Measurements from ENCODE around the genes LY6G5B, SLC44A4, C2 and NELFE.

DNA sequence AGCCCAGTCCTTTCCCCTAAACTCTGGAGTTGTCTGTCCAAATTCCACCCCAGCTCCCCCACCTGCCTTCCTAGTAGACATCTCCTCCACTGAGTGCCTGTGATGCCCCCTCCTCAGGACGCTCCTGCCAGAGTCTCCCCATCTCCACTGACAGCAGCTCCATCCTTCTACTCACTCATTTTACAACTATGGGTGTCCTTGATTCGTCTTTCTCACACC lies 4.9 kb downstream of the HLA-B start:
- PRO-cap, result no peak

DNA sequence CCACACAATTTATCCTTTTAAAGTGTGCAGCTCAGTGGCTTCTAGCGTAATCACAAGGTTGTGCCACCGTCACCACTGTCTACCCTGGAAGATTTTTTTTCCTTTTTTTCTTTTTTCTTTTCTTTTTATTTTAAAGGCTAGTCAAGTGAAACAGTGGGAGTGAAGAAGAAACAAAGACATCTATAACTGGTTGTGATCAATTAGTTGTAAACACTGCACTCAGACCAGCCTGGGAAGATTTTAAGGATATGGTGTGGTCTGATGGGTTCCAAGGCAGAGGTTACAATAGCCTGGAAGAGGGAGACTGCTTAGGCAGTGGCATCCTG lies 1.4 kb upstream of the MICA start:
- PRO-cap, result no peak

DNA sequence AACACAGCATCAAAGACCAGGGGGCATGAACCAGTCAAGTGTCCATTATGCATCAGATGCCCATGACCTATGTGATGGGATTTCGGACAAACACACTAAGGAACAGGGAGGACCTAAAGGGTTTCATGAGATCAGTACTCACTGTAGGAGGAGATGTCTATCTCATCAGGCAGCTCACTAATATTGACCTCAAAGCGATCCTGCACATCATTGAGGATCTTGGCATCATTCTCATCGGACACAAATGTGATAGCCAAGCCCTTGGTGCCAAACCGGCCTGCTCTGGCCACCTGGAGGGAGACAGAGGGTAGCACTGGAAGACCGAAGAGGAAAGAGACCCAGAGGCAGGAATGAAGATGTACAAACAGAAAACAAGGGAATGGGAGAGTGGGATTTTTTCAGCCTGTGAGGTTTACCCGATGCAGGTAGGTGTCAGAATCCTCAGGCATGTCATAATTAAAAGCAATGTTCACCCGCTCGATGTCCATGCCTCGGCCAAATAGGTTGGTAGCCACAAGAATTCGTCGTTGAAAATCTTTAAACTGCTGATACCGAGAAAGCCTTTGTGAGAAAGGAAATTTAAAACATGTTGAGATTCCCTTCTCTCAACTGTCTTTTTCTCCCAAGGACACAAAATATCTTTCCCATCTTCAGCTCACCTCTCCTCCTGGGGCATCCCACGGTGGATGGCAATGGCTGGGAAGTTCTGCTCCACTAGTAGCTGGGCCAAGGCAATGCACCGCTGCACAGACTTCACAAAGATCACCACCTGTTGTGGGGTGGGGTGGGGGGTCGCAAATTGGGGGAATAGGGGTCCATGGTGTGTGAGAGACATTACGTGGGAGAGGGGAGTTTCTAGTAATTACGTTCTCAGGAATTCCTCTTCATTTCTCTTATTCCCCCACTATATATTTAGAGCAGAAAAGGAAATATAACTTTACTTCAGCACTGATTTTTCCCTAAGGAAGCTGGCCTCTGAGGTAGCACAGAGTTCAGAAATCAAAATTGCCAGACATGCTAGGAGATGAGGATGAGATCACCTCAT lies 2.2 kb downstream of the MCCD1 start:
- PRO-cap, result no peak

DNA sequence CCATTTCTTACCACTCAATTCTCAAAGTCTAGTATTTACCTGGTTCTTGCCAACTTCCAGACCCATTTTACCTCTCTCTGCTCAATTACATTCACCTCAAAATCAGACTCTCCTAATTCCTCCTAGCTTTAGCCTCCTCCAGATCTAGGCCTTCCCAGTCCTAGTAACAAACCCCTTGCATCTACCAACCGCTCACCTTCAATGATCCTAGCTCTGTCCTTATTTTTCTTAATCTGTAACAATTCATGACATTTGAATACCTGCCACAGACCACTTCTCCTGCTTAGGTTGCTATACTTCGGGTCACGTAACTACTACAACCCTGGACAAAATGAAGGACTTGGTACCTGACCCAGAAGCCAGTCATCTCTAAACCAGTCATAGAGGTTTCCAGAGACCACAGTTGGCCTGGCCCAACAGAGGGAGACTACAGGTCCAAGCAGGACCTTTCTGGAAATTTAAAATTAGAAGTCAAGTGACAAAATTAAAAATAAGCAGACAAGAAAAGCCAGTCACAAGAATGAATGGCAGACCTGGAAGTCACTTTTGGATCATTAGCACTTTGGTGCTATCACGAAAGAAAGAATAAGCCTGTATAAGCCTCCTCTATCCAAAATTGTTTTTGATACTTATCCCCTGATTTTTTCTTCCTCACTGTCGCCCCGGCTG lies 2.3 kb downstream of the DDX39B start:
- PRO-cap, result no peak

DNA sequence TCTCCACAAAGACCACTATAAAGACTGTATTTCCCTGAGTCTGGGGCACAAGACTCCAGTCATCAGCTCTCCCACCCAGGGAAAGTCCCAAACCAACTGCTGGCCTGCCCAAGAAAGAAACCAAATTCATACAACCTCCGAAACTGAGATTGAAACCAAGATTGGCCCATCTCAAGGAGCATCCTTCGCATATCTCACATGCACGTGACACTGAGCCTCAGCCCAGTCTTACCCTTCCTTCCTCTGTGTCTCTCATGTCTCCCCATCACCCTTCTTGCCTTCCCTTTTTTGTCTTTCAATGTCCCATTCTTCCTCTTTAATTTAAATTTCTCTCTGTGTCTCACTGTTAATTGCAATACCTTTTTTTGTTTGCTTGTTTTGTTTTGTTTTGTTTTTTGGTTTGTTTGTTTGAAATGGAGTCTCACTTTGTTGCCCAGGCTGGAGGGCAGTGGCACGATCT lies 3.4 kb upstream of the LTA start:
- PRO-cap, result no peak

- PRO-cap, result no peak
Observed at GRCh38 chr6:31587452-31588532, 1.7 kb downstream of the LST1 start.

GRCh38 chr6:31625178-31625820 lies 4.8 kb downstream of the PRRC2A start:
- PRO-cap, result no peak

GRCh38 chr6:31625821-31626244 lies 5.3 kb downstream of the PRRC2A start:
- PRO-cap, result no peak

DNA sequence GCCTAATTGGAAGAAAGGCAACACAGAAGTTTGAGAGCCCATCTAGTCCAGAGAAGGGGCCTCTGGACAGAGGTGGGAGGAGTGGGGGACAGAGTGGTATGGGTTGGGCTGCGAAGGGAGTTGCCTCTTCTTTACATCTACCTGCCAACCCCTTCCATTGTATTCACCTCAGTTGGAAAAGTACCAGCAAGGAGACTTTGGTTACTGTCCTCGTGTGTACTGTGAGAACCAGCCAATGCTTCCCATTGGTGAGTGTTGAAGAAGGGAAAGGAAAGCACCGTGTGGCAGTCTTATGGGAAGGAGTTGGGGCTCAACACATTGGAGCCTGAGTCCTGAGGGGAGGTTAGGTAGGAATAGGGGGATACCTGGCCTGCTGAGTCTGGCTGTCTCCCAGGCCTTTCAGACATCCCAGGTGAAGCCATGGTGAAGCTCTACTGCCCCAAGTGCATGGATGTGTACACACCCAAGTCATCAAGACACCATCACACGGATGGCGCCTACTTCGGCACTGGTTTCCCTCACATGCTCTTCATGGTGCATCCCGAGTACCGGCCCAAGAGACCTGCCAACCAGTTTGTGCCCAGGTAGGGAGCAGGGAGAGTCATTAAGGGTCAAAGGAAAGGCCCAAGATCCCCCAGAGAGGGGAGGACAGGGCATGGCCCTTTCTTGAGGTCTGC lies 713 bp upstream of the LY6G5B start:
- PRO-cap, result no peak

GRCh38 chr6:31669669-31670272 lies at the start of gene LY6G5B:
Gene LY6G5B, plus strand, starts transcription at chr6:31669976.
- PRO-cap, result no peak

- PRO-cap, result no peak
Observed at GRCh38 chr6:31718250-31718715, 3.1 kb downstream of the LY6G6D start.

DNA sequence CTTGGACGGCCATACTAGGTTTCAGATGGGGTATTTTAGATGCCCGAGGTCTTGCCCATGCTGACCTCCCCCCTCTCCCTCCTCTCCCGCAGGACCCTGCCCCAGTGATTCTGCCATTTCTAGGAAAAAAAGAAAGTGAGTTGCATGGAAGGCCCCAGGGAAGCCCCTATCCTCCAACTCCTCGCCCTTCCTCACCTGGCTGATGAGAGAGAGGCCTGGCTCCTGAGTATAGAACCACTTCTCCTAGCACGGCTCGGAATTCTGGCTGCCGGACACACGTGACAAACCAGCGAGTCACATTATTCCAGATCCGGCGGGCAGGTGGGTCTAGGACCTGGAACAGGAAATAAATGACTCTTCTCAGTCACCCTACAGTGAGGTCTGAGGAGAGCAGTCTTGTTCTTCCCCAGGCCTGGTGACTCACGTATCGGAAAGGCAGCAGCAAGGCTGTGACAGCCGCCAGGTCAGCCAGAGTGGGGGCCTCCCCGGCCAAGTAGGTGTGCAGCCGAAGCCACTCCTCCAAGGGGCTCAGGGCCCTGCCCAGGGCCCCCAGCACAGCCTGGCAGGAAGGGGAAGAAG lies 2.9 kb downstream of the VARS1 start:
- PRO-cap, result no peak

DNA sequence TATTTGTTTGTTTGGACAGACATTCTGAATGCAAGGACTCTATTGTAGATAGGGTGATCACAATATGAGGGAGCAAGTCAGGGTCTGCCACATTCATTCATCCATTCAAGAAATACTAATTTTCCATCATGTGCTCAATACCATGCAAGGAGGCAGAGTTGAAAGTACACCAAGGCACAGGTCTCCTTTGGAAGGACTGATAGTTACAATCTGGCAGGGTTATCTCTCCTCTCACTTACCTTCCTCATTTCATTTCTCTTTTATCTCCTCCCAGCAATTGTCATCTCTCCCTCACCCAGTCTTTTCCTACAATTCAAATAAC lies 1.4 kb downstream of the VARS1 start:
- PRO-cap, result no peak

DNA sequence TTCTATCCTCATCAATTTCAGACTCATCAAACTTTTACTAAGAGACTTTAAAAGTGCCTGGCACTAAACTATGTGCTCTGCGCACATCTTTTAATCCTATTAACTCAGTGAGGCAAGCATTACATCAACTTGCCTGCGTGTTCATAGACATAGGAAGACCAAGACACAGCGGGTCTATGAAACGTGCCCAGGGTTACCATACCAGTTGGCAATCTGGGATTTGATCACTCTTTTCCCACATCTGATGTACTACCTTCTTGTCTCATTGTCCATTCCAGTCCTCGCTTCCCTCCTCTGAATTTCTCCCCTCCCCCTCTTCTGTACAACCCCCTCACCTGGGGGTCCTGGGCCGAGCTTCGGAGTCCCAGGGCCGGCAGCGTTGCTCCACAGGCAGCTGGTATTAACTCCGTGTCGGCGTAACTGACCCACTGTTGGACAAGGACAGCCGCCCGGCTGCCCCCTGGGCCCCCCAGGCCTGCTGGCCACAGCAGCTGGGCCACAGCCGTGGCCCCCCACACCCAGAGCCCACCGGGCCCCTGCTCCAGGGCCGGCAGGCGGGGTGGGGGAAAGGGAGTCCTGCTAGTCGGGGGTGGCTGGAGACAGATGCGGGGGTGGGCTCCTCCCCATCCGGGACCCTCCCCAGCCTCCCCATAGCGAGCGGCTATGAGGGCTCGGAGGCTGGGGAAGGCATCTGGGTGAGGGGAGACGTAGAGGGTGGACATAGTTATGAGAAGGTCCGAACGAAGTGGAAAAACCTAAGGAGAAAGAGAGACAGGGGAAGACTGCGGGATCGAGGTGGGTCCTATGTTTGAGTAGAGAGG lies 846 bp downstream of the VARS1 start:
- PRO-cap, result no peak

- PRO-cap, result unidirectional peak, minus-strand start at chr6:31878997
Observed at GRCh38 chr6:31878812-31879478, at the start of gene SLC44A4. Gene SLC44A4, minus strand, starts transcription at chr6:31878997.

DNA sequence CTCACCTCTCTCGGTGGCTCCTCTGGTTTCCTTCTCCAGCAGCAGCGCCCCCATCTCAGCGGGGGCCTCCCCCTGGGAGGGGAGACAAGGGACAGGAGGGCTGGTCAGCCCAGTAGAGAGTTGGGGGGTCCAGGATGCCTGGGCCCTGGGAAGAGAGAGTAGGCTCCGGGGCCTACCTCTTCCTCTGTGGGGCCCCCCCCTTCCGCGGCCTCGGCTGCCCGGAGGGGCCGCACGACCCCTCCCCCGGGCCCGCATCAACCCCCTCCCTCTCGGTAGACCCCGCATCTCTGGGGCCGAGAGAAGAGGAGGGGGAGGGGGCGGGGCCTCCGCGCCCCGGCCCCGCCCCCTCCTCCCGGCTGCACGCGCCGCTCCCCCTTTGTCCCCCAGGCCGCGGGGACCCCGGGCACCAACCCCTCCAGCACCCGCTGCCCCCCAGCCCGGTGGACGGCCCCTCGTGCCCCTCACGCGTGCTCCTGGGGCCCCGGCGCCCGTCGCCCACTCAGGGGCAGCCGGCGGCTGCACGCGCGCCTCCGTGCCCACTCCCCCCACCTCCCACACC lies 501 bp downstream of the EHMT2 start:
- PRO-cap, result no peak

DNA sequence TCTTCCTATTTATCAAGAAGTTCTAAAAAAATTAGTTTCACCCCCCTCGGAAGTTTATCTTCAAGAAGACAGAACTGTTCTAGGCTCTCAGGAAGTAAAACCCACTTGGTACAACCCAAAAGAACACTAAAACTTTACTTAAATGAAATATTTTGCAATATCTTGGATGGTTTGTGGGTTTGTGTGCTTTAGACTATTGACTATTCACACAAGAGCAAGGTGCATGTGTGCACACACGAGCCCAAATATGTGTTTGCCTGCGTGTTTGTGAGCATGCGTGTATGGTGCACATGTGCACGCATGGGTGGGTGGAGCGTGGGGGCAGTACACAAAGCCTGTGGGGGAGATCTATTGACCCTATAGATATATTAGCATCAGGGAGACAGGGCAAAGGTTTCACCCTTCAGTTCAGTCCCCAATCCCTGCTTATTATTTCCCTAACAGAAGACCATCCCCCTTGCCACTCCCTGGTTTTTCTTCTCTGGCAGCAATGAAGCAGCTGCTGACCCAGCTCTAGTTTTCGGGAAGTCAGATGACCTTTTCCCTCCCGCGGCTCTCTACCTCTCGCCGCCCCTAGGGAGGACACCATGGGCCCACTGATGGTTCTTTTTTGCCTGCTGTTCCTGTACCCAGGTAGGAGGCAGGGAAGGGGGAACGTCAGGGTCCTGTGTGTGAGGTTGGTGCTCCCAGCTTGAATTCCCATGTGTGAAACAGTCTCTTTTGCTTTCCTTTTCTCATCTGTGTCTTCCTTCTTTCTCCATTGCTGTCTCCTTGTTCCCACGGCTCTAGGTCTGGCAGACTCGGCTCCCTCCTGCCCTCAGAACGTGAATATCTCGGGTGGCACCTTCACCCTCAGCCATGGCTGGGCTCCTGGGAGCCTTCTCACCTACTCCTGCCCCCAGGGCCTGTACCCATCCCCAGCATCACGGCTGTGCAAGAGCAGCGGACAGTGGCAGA lies at the start of gene C2:
Gene C2 (plus strand): TSS at position 552 of the 957 bp plus-strand sequence.
- PRO-cap, result no peak

DNA sequence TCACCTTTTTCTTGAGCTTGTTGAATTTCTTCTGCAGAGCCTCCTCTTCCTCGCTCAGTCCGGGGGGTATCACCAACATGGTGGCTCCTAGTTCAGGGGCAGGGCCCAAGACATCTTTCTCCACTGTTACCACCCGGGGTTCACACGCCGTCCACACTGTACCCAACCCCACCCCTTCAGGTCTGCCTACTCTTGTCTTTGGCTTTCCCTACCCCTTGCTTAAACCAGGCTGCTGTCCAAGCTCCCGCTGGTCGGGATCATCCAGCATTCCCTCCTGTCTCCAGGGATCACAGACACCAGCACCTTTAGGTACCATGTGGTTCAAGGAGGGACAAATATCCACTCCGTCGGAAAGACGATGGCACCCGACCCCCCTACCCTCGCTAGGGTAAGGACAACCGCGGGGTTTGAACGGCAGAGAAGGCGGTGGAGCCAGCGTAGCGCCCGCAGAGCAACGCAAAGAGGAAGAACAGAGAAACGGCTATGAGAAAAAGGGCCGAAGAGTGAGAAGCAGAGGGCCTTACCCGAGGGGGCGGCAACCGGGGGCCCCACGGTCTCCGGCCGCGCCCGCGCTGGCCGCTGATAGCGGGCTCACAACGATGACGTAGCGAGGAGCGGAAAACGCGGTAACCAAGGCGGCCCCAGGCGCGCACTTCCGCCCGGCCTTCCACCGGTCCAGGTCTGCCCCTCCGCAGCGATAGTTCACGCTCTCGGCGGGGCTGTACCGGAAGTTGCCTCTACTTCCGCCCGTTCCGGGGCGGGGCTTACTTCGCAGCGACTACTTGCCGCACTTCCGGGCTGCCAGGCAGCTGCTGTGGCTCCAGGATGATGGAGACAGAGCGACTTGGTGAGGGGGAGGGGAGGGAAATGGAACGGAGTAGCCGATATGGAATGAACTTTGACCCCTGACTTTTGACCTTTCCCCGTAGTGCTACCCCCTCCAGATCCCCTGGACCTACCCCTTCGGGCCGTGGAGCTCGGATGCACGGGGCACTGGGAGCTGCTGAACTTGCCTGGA lies at the start of gene NELFE:
Gene NELFE (minus strand): TSS at position 604 of the 1,018 bp plus-strand sequence.
- PRO-cap, result no peak

DNA sequence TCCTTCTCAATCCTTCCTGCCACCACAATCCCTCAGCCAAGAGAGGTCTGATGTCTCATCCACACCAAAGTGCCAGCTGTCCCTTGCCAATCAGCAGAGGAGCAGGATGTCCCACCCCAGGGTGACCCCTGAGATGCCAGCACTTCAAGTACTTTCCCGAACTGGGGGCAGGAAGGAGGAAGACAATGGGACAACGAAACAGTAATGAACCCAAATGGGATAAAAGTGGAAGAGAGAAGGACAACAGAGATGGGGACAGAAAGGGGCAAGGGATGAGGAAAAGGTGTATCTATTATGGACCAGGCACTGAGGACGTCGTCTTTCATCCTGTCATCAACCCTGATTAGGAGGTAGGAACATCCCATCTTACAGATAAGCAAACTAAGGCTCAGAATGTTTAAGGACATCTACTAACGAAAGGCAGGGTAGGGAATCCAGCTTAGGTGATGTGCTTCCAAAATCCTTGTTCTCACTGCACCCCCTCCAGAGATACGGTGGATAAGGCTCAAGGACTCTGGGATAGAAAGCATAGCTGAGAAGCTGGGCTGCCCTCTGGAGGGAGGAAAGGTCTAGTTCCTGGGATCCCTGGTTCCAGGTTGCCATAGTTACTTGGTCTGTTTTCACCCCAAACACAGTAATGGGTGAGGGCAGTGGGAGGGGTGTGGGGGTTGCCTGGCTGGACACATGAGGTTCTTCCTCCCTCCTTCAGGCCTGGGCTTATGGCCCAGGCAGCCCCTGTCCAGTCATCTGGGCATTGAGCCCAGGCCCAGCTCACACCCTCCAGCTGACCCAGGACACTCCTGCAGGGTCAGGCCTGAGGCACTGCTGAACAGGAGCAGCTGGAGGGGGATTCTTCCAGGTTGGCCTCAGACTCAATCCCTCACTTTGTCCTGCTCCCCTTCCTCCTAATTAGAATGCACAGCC lies 4.6 kb upstream of the TNXB start:
- PRO-cap, result no peak

GRCh38 chr6:32176896-32177519 lies 1.1 kb upstream of the AGPAT1 start:
- PRO-cap, result no peak

All from mesenteric fat pad (tissue), 1 donor.